Neural progenitor cell (in vitro differentiated cells): ENCODE measurements around a stretch of chr11.

- RAMPAGE, long total RNA, result no peak
These were observed 107.7 kb downstream of the MYEOV start for GRCh38 chr11:69401562-69402126.

GRCh38 chr11:69427336-69427555 lies 133.3 kb downstream of the MYEOV start:
- RAMPAGE, long total RNA, result no peak

- RAMPAGE, long total RNA, result no peak
These were observed 165.9 kb downstream of the MYEOV start for GRCh38 chr11:69459771-69460260.

DNA sequence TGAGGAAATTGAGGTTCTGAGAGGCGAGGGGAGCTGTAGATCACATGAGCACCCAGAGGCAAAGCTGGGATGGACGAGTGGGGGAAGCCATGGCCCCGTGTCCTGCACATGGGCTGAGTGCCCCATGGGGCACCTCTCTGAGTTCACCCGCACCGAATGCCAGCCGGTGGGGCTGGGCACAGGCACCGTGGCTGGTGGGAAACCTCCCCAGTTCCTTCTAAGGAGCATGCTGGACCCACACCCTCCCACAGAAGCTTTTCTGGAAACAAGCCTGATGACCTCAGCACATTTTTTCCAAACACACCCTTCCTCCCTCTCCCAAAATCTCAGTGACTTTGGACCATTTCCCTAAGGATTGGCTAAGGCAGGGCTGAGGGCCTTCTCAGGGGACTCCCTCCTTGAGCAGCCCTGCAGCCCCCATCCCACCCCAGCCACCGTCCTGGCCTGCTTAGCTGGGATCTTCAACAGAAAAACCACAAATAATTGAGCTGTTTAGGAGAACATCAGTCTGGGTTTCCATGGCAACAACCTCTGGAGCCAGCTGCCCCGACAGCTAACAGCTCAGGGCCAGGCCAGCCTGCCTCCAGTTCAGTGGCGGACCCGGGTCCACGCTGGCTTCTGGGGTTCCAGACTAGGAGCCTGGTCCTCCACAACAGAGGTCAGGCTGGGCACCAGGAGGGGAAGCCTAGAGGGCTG lies 169.4 kb downstream of the MYEOV start:
- RAMPAGE, long total RNA, result no peak

DNA sequence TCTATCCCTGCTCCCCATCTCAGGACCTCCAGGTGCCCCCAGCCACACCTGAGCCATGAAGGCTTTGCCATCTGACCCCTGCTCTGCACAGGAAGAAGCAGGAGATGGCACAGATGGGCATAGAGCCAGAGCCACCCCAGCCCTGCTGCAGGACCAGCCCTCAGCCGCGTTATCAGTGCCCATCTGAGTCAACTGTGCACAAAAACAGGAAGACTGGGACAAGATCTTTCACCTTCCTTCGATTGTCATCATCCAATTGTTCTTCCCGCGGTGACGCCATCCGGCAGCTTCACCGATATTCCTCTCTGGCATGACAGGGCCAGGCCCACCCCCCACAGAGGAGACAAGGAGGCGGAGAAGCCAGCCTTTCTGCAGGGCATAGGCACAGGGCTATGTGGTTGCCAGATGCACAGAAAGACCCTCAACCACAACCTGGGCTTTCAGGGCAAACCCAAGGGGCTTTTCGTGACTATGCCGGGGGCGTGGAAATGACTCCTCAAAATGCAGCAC lies 146.5 kb upstream of the CCND1 start:
- RAMPAGE, long total RNA, result no peak

GRCh38 chr11:69638797-69639831 lies 1.8 kb upstream of the CCND1 start:
- RAMPAGE, long total RNA, result no peak

DNA sequence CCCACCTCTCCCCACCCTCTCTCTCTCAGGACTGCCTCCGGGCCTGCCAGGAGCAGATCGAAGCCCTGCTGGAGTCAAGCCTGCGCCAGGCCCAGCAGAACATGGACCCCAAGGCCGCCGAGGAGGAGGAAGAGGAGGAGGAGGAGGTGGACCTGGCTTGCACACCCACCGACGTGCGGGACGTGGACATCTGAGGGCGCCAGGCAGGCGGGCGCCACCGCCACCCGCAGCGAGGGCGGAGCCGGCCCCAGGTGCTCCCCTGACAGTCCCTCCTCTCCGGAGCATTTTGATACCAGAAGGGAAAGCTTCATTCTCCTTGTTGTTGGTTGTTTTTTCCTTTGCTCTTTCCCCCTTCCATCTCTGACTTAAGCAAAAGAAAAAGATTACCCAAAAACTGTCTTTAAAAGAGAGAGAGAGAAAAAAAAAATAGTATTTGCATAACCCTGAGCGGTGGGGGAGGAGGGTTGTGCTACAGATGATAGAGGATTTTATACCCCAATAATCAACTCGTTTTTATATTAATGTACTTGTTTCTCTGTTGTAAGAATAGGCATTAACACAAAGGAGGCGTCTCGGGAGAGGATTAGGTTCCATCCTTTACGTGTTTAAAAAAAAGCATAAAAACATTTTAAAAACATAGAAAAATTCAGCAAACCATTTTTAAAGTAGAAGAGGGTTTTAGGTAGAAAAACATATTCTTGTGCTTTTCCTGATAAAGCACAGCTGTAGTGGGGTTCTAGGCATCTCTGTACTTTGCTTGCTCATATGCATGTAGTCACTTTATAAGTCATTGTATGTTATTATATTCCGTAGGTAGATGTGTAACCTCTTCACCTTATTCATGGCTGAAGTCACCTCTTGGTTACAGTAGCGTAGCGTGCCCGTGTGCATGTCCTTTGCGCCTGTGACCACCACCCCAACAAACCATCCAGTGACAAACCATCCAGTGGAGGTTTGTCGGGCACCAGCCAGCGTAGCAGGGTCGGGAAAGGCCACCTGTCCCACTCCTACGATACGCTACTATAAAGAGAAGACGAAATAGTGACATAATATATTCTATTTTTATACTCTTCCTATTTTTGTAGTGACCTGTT lies 10.5 kb downstream of the CCND1 start:
- RAMPAGE, long total RNA, result no peak

- RAMPAGE, long total RNA, result no peak
These were observed 17.1 kb downstream of the LTO1 start for GRCh38 chr11:69658017-69658513.

DNA sequence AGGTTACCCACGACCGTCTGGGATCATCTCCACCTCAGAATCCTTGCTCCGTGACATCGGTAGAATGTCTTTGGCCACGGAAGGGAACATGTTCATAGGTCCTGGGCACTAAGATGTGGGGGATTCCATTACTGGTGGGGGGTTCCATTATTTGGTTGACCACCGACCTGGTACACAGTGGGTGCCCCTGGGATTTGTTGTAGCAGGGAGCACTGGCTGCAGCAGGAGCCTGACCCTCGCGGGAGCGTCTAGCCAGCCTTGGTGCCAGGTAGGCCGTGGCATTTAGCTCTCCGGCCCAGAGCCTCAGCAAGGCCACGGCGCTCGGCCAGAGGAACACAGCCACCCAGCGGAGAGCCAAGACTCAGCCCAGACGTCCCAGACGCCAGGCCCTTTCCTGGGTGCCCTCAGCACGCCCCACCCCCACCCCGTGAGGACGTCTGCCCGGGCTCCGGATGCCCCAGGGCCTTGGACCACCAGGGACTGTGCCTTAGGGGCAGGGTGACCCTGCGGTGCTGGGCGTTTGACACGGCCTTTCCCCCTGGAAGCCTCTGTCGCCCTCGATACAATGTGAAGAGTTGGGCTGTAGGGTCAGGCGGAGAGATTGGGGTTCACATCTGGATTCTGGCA lies 99.0 kb upstream of the FGF3 start:
- RAMPAGE, long total RNA, result no peak

- RAMPAGE, long total RNA, result no peak
These were observed 85.2 kb upstream of the ANO1 start for GRCh38 chr11:69992829-69993312.

GRCh38 chr11:70139829-70140113 lies 61.7 kb downstream of the ANO1 start:
- RAMPAGE, long total RNA, result no peak

GRCh38 chr11:70188419-70188954 lies 14.6 kb upstream of the FADD start:
- RAMPAGE, long total RNA, result no peak

DNA sequence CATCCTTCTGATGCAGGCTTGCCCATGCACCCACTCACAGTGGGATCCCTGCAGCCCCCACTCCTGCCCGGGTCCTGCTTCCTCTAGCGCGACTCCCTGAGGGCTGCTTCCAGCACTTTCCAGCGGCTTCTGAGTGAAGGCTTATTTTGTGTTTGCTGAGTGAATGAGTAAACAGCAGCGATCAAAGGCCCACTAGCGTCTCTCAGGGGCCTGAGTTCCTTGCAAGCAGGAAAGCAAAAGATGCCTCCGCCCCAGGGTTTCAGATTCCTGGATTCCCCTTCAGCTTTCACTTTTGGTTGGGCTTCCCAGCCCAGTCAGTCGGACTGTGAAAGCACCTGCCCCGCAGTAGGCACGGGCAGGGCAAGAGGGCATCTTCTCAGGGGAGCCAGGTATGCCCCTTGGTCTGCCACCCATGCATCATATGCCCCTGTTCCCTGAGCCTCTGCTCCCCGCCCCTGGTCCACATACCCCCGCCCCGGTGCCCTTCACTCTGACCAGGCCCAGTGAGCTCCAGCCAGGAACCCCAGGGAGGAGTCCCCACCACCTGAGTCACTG lies 9.2 kb downstream of the FADD start:
- RAMPAGE, long total RNA, result no peak

- RAMPAGE, long total RNA, result no peak
These were observed 27.9 kb downstream of the FADD start for GRCh38 chr11:70230863-70231525.

GRCh38 chr11:70326977-70327131 lies 56.4 kb downstream of the PPFIA1 start:
- RAMPAGE, long total RNA, result no peak

GRCh38 chr11:70400521-70401176 lies 2.3 kb downstream of the CTTN start:
- RAMPAGE, long total RNA, result no peak

- RAMPAGE, long total RNA, result no peak
These were observed 73.0 kb downstream of the CTTN start for GRCh38 chr11:70471153-70471941.

GRCh38 chr11:70662524-70663159 lies 264.3 kb downstream of the CTTN start:
- RAMPAGE, long total RNA, result no peak

DNA sequence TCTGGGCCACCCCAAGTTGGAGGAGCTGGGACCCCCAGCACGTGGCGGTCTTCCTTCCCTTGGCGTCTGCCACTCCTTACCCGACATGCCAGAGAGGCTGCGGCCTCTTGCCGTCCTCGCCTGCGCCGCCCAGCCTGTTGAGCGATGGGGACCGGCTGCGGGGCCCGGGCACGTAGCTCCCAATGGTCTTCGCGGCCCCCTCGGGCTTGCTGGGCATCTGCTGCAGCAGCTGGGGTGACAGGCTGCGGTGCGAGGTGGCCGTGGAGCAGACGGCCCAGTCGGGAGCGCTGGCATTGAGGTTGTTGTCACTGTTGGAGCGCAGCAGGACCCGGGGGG lies 421.9 kb downstream of the CTTN start:
- RAMPAGE, long total RNA, result no peak

- RAMPAGE, long total RNA, result no peak
These were observed 3.1 kb downstream of the SHANK2 start for GRCh38 chr11:71249305-71249640.